Placental epithelial cell (primary cell): ENCODE measurements around the genes NAV2, FANCF and FIBIN.

DNA sequence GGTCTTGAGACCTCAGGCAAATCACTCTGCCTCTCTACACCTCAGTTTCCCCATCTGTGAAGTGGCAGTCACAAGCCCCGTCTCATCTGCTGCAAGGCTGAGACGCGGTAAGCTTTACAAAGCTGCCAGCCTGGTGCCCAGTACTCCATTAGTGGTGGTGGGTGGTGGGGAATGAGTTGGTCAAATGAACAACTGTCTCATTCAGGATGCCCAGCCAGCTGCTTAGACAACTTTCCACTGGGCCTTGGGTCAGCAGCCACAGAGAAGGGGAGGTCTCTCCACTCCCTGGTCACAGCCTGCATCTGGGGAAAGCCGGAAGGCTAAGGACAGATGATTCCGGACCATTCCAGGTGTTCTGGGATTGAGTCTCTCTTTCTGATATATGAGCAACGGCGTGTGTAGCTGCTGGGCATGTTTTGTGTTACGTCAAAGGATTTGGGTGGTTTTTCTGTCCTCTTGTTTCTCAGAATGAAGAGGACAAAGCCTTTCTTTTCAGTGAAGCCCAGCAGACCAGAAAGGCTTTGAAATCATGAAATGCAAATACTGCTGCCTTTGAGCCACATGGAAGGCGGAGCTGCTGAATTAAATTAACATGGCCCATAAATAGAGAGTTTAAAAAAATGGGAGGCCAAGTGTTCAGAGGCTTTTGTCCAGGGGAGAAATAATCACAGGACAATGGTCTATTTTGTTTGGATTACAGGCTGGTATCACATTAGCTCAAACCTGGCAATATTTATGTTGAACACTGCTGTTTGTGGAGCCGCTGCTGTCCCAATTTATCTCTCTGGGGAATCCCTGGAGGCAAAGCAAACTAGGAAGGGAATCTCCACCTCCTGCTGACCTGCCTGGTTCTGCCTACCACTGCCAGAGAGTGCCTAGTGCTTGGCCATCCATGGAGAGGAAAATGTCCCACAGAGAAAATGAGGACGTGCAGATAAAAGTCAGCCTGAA, 234.3 kb upstream of the E2F8 start:
- CAGE, long polyA plus RNA: no peak

GRCh38 chr11:19595817-19596885, 116.5 kb upstream of the NAV2 start:
- CAGE, long polyA plus RNA: no peak

DNA sequence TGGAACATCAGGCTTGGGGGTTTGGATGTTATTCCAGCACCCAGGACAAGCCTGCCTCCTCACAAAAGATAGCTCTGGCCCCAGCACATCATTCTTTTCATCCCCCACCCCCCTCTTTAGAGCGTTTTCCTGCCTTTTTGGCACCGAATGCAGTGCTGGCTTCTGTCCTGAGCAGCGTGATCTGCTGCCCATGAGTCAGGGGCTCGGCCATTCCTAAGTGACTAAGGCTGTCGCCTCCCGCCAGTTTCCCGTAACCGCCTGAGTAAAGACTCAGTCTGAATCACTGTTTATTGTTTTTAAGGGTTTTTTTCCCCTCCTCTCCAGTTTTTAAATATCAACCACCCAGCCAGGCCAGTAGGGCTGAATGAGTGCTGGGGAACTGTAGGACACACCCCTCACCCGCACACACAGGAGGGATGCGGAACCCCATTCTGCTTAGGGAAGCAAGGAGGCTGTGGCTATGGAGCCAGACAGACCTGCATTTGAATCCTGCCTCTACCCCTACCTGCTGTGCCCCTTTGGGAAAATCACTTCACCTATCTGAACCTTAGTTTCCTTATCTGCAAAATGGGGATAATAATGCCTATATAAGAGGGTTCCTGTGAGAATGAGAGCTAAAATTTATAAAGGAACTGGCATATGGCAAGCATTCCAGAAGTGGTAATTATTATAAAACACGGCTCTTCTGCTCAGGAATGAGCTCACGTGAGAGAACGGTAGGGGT, 32.4 kb upstream of the NAV2 start:
- CAGE, long polyA plus RNA: no peak

DNA sequence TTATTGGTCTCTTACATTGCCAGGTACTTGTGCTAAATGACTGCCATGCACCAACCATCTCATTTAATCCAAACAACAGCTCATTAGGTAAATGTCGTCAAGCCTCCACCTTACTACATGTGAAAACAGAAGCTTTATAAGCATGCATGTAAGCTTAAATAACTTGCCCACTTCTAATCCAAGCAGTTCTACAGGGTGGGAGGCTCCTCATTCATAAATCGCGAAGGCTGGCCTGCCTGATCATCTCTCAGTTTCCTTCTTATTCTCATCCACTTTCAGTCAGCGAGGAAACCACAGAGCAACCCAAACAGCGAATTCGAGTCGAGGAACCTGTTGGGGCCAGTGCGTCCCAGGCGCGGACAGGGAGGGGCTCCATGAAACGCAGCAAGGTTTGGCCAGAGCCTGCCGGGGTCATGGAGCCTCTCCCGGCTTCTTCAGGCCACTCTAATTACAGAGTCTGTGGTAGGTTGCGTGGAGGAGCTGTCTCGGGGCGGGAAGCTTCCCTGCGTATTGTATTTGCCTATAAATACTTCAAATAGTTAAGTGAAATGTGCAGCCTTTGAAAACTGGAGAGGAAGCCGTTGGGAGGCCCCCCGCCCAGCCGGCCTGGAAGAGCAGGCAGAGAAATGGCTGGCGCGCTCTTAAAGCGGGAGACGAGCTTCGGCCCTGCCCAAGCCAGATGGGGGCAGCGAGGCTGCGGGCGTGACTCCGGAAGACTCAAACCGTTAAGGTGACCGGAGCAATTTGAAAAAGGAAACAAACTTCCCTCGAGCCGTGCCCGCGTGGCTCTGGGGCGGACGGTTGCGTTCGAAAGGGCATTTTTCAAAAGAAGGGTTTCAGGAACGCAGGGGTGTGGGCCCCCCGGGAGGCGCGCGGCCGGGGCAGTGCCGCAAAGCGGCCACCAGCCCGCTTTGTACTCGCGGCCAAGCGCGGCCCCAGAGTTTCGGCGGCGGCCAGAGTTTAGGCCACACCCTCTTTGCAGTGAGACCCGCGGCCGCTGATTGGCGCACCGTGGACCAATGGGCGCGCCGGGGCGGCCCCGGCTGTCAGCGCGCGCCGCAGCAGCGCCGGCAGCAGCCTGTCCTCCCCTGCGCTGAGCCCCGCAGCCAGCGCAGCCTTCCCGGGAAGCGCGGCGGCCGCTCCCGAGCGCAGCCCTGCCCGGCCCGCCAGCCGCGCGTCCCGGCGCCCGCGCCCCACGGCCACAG, at the start of gene NAV2:
TSS of gene NAV2 (plus strand) at position 1,081 of the 1,205 bp plus-strand sequence.
- CAGE, long polyA plus RNA: no peak

DNA sequence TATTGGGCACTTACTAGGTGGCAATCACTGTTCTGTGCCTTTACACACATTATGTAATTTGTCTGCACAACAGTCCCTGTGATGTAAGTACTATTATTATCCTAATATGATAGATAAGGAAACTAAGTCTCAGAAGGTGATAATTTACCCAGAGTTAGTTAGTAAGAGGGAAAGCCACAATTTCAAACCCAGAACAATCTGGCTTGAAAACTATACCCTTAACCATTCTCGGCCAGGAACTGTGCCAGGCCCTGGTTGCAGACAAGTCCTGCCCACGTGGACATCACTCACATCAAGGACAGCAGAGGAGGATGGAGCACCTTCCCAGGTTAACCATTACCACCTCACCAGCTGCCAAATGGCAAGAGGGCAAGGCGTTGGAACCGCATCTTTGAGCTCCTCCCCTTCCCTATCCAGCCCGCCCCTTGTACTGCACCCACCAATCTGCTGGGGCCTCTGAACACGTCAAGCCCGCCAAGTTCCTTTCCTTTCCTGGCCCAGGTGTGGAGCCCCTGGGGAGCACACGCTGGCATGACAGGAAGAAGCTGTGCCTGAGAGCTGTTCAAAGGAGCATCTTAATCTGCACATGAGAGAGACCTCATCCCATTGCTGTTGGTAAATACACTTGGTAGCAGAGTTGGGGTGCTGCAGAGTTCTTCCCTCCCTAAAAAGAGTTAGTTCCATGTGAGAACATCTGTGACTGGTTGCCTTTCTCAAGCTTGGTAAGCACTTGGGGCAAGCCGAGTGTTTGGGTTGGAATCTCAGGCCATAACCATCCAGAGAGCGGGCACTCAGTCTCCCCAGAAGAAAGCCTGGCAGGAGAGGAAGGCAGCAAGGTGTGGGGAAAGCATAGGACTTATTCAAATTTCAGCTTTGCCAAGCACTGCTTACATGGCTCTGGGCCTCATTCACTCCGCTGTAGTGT, 78.6 kb downstream of the NAV2 start:
- CAGE, long polyA plus RNA: no peak

DNA sequence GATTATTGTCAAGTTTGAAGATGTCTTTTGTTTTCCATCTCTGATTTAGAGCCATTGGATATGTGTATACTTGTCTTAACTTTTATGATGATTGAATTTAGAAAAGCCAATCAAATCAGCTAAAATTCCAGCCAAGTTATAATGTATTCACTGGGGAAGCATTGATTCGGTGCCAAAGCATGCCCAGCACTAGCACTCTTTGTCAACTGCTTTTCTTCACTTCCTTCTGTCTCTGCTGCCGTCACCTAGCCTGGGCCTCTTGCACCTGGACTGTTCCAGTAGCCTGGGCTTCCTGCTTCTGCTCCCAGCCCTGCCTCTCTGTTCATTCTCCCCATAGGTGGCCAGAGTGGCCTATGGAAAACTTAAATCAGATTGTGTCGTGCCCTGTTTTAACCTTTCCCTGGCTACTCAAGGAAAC, 80.7 kb downstream of the NAV2 start:
- CAGE, long polyA plus RNA: no peak

DNA sequence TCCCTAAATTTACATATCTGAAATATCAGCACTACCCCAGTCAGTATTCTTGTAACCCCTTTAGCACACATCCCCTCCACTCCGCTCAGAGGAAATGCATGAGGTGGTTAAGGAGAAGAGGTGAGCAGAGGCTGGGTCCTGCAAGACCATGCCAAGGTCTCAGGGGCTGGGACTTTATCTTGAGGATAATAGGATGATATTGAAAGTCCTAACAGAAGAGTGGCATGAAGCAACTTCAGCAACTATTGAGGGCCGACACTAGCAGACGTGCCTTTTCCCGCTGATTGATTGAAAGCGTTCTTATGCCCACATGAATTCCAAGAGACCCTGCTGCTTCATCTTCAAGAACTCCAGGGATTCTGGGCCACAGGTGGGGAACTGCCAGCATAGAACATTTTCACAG, 86.3 kb downstream of the NAV2 start:
- CAGE, long polyA plus RNA: no peak

DNA sequence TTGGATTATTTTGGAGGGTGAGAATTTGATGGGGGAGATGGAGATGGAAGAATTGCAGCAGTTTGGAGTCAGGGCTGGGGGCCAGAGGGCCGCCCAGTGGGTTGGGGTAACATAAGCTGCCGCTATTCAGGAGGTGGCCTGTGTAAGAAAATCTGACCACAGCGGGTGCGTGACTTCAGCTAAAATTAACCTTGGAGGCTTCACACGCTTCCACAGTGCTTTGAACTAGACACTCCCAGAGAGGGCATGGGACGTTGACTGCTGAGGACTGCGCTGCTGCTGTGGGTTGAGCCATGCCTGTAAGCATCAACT, 100.8 kb downstream of the NAV2 start:
- CAGE, long polyA plus RNA: no peak

- CAGE, long polyA plus RNA: no peak
Measured at GRCh38 chr11:19988420-19989144, 171.7 kb downstream of the DBX1 start.

GRCh38 chr11:20042197-20042886, 117.9 kb downstream of the DBX1 start:
- CAGE, long polyA plus RNA: no peak

GRCh38 chr11:20118080-20118808, 42.0 kb downstream of the DBX1 start:
- CAGE, long polyA plus RNA: no peak

GRCh38 chr11:22624914-22625899, at the start of gene FANCF:
FANCF (minus strand) TSS chr11:22625823.
- CAGE, long polyA plus RNA: no peak

DNA sequence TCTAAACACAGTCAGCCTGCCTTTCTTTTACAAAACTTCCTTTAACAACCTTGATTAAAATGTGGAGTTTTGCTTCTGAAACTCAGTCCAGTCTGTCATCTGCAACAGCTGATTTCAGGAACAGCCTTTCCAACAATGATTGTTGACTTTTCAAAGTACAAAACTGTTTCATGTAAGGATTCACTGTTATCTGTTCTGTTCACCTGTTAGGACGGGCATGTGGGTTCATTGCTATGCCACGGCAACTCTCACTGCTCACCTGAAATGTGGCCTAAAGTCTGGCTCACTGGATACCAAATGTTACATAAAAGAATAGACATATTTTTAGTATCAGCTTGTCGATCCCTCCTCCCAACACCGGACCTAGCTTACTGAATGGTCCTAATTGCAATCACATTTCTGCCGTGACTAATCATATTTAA, 242.8 kb downstream of the LUZP2 start:
- CAGE, long polyA plus RNA: no peak

DNA sequence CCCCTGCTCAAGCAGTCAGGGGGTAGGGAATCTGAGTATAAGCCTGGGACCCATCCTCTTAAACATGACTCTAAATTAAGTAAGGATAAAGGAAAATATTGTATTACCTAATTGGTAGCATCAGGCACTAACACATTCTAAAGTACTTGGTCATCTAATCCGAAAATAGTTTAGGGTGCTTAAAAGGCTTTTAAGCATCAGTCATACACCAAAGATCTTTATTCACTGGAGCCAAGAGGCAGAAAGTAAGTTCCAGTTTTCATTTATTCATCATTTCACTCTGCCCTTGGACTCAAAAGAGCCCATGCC, 119.9 kb upstream of the SLC5A12 start:
- CAGE, long polyA plus RNA: no peak

GRCh38 chr11:26991952-26992405, 1.9 kb upstream of the FIBIN start:
- CAGE, long polyA plus RNA: no peak

DNA sequence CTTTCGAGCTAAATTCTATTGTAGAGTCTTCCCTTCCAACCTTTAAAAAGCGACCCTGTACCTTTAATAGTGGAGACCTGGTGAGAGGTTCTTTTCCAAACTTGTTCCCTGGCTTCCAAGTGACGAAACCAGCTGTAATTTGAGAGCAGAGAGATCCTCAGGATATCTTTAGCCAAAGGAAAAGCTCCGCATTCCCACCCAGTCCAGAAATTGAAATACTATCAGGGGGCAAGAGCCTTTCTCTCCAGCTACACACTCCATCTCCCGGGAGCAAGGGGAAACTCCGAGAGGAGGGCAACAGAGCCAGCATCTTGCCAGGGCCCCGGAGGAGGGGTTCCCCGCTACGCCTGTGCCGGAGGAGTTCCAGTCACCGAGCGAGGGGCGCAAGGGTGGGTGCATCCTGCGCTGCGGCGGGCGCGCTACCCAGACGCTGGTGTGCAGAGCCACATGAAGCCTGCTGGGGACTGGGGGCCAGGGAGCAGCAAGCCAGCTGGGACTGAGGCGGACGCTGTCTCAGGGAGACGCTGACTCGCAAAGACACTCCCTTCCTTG, at the start of gene FIBIN:
TSS of gene FIBIN (plus strand) at position 191 of the 552 bp plus-strand sequence.
- CAGE, long polyA plus RNA: no peak

GRCh38 chr11:26994474-26995249, 750 bp downstream of the FIBIN start:
- CAGE, long polyA plus RNA: no peak

GRCh38 chr11:27489411-27490150, 17.0 kb downstream of the LIN7C start:
- CAGE, long polyA plus RNA: no peak

- CAGE, long polyA plus RNA: no peak
Measured at GRCh38 chr11:27934612-27935163, 173.3 kb downstream of the KIF18A start.

DNA sequence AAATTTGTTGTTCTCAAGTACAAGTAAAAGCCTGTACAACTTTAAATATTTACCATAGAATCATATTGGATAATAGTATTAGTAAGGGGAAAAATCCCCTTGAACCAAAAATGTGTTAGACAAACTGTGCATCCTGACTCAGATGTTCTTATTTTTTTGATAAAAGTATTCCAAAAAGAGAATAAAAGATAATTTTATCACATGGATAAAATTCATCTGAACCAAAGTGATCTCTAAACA, 724.4 kb downstream of the METTL15 start:
- CAGE, long polyA plus RNA: no peak